SEM (cell line): ENCODE measurements around the gene SCUBE3.

DNA sequence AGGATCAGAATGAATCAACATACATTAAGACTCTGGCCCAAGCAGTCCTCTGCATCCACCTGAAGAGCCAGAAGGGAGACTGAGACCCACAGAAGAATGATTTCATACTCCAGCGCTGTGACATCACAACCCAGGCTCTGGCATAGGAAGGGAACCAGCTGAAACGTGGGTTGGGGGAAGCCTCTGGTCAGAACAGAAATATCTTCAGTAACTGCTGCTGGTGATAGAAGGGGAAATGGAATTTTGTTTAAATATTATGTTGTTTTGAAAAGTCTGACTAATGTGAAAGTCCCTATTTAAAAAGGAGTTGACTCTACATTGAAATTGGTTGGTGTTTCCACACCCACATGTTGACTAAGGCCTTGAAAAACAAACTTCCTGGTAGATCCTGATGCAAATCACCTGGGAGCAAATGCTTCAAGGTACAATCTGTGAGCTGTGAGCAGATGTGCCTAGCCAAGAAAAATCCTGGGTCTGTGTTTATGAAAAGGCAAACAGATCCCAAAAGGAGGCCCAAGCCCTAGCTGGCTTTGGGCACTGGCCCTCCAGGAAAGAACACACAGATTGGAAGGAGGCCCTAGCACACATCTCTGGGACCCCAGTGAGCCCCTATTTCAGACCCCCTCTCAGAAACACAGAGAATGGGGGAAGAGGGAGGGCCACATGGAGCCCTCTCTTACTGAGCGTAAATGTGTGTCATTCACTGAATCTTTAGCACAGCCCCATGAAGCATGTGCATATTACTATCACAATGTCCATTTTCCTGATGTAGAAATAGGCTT lies 24.6 kb upstream of the TCP11 start:
- PRO-cap, result no peak

DNA sequence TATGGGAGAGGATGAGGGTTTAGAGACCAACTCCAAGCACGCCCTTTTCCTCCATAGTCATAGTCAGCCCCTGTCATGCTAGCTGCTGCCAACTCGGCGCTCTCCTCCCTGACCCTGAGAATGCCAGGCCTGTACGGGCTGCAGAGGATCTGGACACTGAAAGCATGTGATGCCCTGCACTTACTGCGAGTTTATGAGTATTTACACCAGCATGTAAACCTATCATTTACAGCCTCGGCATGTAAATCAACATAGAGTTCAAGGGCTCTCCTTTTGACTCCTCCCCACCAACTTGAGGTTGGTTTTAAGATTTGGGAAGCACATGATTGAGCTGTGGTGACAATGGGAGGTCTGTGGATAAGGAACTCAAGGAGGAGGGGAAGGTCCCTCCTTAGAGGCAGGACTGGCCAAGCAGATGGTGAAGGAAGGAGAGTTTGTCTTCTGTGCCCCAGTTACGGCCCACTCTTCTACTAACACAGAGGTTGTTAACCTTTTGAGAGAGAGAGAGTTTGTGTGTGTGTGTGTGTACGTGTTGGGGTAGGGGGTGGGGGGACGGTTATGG lies 11.5 kb upstream of the SCUBE3 start:
- PRO-cap, result no peak

DNA sequence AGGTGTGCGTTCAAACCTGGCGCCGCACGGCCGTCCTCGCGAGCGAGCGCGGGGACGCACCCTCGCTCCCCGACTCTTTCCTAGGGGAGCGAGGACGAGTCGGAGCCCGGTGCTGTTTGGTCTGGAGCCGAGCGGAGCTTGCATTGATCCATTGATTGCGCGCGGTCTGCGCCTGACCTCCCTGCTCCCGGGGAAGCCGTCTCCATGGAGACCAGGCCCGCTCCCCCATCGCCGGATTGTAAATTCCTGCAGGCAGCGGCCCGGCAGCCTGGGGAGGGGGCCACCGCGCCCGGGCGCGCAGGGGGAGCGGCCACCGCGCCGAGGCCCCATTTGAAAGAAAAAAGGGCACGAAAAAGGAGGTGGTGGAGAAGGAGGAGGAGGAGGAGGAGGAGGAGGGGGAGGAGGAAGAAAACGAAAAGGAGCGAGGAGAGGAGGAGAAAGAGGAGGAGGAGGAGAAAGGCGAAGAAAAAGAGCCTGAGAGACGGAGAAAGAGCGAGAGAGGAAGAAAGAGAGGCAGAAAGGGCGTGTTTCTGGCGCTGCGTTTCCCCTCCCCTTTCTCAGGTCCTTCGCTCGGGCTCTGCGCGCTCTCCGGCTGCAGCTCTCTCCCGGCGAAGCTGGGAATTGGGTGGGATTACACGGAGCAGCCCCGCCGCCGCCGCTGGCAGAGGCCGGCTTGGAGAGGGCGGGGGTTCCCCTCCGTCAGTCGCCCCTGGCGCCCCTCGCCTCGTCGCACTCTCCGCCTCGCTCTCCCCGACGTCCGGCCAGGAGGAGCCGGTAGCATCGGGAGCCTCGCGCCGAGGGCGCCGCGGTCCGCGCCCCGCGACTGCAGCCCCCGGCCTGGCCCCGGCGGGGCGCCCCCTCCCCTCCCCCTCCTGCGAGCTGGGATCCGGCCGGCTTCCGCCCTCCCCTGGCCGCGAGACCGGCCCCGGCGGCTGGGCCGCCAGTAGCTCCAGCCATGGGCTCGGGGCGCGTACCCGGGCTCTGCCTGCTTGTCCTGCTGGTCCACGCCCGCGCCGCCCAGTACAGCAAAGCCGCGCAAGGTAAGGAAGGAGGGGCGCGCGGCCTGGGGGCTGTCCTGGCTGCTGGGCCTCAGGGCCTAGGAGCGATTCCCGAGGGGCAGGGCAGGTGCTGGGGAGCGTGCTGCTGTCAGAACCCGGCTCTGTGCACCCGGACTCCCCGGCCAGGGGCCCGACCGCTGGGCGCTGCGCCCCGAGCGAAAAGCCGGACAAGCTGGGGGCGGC lies at the start of gene SCUBE3:
Gene SCUBE3, plus strand, starts transcription at position 493 of the 1,241 bp plus-strand sequence.
- PRO-cap, result no peak

- PRO-cap, result no peak
These were observed 20.8 kb downstream of the SCUBE3 start for GRCh38 chr6:35234343-35235182.

DNA sequence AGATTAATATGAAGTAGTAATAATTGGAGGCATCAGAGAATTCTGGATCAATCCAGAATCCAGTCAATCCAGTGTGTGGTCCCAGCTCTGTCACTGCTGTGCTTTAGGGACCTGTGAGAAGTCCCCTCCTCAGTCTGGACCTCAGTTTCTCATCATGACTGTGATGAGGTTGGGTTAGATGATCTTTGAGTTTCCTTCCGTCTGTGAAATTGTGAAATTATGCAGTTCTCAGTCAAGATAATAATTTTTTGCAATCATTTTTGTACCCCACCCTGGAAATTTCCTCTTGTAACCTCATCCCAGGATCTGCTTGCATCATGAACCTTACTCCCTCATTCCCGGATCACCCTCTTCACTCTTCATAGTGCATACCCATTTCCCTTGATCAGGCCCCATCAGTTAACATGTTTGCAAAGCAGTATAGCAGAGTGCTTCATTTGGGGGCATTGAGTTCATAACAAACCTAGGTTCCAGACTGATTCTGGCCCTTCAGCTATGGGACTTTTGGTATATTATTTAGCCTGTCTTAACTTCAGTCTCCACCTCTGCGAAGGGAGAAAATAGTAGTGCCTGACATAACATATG lies 1.1 kb downstream of the ZNF76 start:
- PRO-cap, result no peak

DNA sequence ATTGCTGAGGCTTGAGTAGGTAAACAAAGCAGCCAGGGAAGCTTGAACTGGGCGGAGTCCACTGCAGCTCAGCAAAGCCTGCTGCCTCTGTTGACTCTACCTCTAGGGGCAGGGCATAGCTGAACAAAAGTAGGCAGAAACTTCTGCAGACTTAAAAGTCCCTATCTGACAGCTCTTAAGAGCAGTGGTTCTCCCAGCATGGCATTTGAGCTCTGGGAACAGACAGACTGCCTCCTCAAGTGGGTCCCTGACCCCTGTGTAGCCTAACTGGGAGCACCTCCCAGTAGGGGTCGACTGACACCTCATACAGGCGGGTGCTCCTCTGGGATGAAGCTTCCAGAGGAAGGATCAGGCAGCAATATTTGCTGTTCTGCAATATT lies 10.0 kb upstream of the PPARD start:
- PRO-cap, result no peak

DNA sequence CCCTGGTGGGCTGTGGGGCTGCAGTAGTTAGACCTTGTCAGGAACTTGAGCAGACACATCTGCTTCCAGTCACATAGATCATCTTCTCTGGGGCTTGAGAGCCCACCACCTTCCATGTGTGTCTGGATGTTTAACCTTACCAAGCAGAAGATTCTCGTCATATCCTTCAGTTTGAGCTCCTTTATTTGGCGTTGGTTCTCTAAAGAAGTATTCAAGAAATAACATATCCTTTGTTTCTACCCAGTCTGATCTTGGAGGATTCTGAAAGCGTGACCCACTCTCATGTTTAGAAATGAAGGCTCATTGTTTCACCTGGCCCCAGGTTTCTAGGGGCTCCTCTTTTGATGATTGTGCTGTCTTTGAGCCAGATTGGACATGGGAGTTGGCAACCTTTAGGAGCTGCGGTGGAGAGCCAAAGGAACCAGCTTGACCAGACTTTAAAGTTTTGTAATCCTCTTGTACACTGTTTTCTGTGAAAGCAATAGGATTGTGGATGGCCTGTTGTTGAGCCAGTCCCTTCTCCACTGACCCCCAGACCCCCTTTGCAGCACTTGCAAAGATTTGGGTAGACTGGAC lies 2.1 kb downstream of the PPARD start:
- PRO-cap, result no peak

DNA sequence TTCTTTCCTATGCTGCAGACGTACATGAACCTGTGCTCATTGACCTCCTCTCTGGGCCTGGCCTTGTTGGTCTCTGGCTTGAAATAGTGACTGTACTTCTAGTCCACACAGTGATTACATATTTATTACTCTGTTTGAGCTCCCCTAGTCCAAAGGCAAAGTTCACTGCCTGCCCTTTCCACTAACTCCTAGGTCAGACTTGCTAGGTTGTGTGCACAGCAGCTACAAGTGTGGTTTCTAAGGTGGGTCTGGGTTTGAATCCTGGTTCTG lies 29.3 kb downstream of the PPARD start:
- PRO-cap, result no peak

- PRO-cap, result unidirectional peak, minus-strand start at chr6:35426214
These were observed 26.3 kb upstream of the FANCE start for GRCh38 chr6:35425663-35426452.

- PRO-cap, result no peak
These were observed 87.8 kb upstream of the TULP1 start for GRCh38 chr6:35600461-35600858.

GRCh38 chr6:35618870-35619344 lies 69.8 kb downstream of the FKBP5 start:
- PRO-cap, result no peak

- PRO-cap, result bidirectional peak, plus-strand start at chr6:35729097, minus-strand start at chr6:35728967
These were observed 8.0 kb upstream of the ARMC12 start for GRCh38 chr6:35728855-35729235.

DNA sequence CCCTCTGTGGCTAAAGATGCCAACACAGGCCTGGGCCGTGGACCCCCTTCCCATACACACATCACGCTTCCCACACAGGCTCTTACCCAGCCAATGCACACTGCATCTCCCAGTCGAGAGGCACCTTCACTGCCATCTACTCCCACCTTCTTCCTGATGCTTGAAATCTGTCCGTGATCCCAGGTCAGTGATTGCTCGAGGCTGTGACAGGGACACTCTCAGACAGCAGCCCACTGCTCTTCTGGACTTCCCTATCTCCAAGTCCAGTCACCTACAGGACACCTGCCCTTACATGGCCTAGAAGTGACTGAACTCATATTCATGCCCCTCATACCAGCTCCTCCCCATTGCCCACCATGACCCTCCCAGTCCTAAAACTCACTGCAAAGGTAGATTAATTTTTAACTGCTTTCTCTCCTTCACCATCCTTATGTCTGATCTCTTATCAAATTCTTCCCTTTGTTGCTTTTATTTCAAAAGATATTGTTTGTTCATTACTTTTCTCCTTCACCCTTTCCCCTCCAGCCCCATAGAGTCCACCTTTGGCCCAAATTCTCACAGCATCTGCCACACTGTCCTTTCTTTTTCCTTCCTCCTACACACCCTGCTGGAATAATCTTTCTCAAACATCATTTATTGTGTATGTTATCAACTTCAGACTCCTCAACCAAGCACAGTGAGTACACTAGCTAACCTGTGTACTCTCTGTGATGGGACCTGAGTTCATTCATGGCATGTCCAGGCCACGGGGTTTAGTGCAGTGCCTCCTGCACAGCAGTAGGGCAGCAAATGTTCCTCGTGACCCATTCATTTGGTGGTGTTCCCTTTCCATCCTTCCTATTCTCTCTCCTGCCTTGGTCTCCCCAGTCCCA lies 7.4 kb upstream of the ARMC12 start:
- PRO-cap, result no peak

DNA sequence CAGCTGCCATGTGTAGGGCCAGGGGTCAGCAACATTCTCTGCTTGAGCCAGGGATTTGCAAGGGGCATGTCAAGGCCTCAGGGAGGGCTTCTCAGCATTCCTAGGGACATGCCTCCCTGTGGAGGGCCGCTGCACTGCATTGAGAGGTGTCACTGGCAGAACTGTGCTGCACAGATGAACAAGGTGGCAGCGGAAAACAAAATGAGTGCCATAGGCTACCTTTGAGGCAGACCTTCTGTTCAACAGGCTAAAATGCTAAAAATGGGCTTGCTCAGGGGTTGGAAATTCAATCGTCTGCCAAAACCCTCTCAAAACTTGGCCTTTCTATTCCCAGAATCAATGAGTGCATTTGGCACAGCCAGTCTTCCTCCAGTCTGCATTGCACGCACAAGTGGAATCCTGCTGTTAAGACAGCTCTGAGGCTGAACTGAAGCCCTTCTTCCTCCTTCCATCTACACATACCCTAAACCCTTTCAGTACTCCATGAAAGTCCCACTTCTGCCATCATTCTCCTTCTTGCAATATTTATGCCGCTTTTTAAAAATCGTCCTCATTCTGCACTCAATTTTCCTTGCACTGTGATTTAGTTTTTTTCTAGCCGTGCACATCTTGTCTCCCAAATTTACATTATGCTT lies 51.7 kb upstream of the SRPK1 start:
- PRO-cap, result no peak

- PRO-cap, result no peak
These were observed 22.1 kb downstream of the MAPK14 start for GRCh38 chr6:36049545-36050204.

DNA sequence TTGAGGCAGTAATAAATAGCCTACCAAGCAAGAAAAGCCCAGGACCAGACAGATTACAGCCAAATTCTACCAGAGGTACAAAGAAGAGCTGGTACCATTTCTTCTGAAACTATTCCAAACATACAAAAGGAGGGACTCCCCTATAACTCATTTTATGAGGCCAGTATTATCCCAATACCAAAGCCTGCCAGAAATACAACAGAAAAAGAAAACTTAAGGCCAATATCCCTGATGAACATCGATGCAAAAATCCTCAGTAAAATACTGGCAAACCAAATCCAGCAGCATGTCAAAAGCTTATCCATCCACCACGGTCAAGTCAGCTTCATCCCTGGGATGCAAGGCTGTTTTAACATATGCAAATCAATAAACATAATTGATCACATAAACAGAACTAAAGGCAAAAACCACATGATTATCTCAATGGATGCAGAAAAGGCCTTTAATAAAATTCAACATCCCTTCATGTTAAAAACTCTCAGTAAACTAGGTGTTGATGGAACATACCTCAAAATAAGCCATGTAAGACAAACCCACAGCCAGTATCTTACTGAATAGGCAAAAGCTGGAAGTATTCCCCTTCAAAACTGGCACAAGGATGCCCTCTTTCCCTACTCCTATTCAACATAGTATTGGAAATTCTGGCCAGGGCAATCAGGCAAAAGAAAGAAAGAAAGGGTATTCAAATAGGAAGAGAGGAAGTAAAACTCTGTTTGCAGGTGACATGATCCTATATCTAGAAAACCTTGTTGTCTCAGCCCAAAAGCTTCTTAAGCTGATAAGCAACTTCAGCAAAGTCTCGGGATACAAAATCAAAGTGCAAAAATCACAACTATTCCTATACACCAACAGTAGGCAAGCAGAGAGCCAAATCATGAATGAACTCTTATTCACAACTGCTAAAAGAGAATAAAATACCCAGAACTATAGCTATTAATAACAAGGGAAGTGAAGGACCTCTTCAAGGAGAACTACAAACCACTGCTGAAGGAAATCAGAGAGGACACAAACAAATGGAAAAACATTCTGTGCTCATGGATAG lies 43.4 kb upstream of the MAPK13 start:
- PRO-cap, result no peak

DNA sequence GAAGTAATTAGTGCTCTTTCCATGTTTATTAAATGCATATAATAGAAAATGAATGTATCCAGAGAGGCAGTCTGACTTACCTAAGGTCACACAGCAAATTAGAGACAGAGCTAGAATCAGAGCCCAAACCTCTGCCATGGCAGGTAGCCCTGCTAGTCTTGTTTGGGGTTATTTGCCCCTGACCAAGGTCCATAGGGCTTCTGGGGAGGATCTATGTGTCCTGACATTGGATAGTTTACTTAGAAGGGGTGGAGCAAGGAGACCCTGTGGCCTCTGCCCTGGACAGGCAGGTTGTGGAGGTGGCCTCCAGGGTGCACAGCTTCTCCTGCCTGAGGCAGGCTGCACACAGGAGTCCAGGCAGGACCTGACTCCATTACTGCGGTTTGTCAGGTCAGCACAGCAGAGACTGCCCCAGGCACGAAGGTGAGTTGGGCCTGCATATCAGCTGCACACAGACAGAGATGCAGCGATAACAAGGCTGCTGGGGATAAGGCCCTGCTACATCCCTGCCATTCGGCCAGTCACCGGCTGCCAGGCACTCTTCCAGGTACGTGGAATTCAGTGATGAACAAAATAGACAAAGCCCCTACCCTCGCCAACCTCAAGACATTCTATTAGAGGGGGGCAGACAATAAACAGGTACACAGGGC lies 8.2 kb upstream of the MAPK13 start:
- PRO-cap, result no peak

GRCh38 chr6:36200472-36201766 lies 4.4 kb downstream of the BRPF3 start:
- PRO-cap, result no peak

DNA sequence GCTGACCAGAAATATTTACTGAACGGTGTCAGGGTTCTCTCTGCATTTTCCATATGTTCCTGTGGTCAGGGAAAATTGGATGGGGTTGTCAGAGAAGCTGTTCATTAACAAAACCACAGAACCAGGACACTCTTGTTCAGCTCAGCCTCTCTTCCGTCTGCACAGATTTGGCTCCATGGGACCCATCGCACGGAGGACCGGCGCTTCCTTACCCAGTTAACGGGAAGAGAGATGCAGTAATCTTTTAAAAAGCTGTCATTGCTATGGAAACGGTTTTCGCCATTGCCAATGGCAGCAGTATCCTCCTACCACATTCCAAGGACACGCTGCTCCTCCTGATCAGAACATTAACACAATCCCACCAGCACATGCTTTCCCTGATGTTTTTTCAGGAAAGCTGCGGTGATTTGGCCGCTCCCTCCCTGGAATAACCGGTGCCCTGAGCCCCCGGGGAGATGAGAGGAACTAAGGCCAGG lies 2.9 kb downstream of the BNIP5 start:
- PRO-cap, result no peak

DNA sequence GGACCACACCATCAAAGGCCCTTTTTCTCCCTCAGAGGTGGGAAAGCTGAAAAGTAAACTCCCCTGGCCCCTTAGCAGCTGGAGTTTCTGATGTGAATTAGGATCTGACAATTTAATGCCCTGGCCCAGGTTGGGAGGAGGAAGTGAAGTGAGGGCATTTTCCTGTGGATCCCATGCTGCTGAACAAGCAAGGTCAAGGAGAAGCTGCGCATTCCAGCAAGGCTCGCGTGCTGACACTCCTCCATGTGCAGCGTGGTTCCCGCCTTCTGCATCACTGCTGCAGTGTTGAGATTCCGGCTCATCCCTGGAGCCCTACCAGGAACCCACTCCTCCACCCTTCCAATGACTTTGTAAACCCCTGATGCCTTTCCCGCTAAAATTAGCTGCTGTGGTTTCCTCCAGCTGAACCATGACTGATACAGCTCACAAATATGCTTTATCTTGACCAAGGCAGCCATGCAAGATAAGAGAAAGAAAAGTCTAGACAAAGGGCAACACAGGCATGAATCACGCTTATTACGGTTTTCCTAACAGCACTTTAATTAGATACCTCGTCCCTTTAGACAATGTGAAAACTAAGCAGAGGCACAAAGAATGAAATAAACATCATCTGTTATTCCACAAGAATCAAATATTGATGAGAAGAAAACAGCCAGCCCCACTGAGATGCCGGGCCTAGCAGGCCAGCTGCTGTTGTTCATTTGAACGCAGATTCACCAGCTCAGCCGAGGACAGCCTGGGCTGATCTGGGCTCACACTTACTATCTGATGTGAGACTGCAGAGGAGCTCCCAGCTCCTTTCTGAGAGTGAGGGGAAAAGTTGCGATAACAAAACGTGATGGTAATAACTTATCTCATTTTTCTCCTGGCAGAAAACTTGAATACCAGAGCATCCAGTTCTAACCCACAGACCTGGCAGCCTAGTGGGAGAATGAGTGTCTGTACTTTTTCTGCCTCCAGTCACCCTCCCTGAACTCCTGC lies 14.2 kb upstream of the BNIP5 start:
- PRO-cap, result bidirectional peak, plus-strand start at position 442 of the sequence, minus-strand start at position 276 of the sequence